ENCODE results near the gene DCLK3.

- PRO-cap: no peak
- RAMPAGE, long total RNA, 2 experiments: no peak in any of the 2 experiments
Observed at GRCh38 chr3:33602608-33603275, 115.3 kb downstream of the CLASP2 start.

DNA sequence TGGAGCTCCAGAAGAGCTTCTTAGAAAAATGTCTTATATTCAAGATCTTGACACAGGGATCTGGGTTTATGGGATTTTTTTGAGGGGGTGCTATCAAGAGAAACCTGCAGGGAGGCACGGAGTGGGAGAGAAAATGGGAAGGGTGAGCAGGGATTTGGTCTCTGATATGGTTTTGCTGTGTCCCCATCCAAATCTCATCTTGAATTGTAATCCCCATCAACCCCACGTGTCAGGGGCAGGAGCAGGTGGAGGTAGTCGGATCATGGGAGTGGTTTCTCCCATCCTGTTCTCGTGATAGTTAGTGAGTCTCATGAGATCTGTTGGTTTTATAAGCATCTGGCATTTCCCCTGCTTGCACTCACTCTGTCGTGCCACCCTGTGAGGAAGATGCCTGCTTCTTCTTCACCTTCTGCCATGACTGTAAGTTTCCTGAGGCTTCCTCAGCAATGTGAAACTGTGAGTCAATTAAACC is 386.0 kb downstream of the PDCD6IP start:
- PRO-cap: no peak
- RAMPAGE, long total RNA, 2 experiments: no peak in any of the 2 experiments

DNA sequence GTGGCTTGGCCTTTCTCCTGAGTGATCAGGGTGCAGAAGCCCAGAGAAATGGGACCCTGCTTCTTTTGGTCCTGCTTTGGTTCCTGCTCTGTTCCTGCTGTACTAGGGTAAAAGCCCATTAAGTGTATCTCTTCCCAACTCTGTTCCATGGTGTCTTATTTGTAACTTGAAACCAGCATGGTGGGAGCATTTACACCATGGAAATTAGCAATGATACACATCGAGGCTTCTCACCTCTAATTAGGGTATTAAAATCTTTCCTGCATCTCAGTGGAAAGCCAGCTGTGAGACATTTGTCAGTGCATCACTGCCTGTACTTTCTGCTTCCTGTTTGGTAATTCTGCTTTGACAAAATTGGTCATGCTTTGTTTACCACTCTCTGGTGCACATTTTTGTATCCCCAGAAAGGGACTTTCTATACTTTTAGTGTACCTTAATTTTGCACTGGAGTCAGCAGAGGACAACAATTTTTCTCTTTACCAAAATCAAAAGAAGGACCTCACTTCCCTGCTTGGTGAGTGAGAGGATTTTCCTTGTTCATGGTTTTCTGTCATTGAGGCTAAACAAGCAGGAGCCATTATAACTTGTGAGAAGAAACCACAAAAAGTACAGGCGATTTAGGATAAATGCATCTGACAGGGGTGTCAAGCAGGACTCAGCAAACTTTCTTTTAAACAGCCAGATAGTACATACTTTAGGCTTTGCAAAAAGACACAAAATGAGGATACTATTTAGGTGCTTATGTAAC is 402.2 kb downstream of the PDCD6IP start:
- PRO-cap: no peak
- RAMPAGE, long total RNA, 2 experiments: no peak in any of the 2 experiments

GRCh38 chr3:35677634-35678120 is 38.4 kb downstream of the ARPP21 start:
- PRO-cap: no peak
- RAMPAGE, long total RNA, 2 experiments: no peak in any of the 2 experiments

GRCh38 chr3:36380798-36381169 is 480 bp downstream of the STAC start:
- PRO-cap: no peak
- RAMPAGE, long total RNA, 2 experiments: no peak in any of the 2 experiments

DNA sequence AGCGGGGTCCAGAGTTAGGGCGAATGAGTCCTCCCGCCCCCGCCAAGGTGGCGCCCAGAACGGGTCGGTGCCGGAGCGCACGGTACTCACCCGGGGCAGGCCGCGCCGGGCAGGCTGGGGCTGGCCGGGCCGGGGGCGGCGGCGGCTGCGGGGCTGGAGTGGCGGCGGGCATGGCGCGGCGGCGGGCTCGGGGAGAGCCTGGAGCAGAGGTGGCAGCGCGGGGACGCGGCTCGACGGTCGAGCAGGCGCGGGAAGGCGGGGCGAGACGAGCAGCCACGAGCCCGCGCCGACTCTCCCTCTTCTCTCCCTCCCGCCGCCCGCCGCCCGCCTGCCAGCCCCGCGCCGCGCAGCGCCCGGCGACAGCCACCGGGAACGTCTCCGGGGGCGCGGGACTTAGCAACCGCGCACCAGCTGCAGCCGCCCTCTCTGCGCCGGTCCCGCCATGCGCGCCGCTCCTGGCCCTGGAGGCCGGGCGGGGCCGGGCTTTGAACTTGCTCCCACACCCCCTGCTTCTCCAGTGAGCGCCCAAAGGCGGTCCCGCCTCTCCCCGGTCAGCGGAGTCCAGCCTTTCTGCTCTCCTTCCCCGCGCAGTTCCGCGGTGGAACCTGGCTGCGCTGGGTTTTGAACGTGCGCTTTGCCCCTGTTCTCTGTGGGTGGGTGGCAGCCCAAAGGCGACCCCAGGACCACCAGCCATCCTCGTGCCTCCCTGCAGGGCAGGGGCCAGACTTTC is at the start of gene DCLK3:
DCLK3 (minus strand) TSS at position 462 of the 730 bp plus-strand sequence.
- PRO-cap: no peak
- RAMPAGE, long total RNA, 2 experiments: no peak in any of the 2 experiments

DNA sequence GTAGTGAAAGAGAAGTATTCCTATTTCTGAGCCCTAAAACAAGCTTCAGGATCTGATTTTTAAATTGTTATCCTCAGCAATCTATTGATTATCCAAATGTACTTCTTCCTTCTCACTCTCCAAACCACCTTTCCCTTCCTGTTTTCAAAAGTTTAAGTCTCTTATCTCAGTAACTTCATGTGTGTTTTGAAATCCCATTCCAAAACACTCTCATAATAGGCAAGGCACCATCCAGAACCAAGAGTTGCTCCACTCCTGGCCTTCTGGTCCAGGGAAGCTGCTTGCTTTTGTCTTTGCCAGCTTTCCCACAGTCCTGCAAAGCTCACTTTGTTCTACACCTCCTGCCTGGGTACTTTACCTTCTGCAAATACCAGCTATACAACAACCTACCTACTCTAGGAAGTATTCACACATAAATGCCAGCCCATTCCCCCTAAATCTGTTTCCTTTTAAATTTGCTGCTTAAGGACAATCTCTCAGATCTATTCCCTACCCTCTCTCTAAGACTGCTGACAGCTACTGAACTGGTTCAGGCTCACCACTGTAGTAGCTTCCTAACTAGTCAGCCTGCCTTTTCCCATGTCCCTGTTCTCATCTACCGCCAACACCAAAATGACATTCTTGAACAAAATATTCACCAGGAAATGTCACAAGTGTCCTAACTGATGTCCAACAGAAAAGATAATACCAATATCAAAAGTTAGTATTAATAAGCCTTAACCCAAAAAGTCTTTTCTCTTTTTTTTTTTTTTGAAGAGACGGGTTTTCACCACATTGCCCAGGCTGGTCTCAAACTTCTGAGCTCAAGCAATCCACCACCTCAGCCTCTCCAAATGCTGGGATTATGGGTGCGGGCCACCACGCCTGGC is 63.7 kb downstream of the MLH1 start:
- PRO-cap: no peak
- RAMPAGE, long total RNA, 2 experiments: no peak in any of the 2 experiments

- PRO-cap: no peak
- RAMPAGE, long total RNA, 2 experiments: start-site peak on the minus strand in 2 of 2 experiments, at chr3:37063550-37063794 at its widest, 28 to 34 reads per replicate
Observed at GRCh38 chr3:37063471-37063991, 70.2 kb downstream of the MLH1 start.

DNA sequence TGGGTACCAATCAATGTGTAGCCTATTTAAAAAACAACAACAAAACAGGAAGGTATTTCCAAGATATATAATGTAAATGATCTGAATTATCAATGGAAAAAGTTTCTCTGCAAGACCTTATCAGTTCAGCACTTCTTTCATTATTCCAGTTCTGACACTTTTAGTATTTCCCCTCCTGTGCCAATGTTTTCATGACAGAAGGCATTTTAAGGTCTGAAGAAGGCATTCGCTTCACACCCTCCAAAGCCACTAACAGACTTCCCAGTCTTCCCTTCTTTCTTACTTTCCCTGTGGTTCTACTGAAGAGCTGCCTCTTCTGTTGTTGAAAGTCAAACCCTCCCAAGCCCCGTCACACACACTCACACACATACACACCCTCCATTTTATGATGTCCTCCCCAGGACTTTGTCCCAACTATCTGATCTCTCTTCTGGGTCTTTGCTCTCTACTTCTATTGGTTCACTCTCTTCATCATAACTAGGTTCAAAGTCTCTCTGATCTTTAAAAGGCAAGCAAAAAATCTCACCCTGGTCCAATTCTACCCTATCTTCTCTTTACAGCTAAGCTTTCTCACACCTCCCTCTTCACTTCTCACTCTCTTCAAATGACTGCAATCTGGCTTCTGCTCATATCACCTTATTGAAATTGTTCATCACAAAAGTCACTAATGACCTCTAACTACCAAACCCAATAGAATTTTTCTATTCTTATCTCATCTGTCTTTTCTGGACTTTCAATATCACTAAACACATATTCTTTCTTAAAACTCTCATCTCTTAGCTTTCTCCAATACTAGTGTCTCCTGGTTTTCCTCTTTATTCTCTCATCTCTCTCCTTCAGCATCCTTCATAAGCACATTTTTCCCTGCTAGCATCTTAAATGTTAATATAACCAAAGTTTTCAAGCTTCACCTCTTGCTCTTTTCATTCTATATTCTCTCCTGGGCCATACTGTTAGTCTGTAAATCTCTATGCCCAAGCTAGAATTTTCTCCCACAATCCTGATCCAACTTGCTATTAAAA is 34.8 kb downstream of the LRRFIP2 start:
- PRO-cap: no peak
- RAMPAGE, long total RNA, 2 experiments: no peak in any of the 2 experiments

DNA sequence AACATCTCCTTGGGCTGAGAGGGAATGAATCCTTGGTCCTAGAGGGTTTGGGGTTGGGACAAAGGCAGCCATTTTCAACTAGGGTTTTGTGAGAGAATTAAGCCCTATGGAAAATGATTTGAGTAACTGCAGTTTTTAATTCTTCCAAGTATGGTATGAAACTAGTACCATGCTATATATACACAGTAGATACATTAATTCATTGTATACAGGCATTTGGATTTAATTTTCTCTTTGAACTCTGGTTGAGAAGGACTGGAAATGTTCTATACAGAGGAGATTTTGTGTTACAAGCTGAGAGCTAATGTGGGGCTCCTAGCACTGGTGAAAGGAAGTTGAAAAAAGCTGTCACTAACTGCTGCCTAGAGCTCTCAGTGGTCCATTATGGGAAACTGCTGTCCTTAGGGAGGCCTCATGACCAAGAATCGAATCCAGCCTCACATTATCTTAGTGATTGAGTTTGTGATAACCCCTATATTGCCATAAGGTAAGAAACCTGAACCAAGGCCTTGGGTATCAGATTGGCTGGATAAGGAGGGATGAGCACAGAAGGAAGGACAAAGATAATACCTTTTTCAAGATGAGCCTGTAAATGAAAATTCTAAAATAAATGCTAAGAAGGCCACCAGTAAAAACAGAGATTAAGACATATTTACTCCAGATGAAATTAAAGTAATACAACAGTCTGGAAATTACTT is 18.5 kb downstream of the GOLGA4 start:
- PRO-cap: no peak
- RAMPAGE, long total RNA, 2 experiments: no peak in any of the 2 experiments

GRCh38 chr3:37323949-37324396 is 80.9 kb downstream of the GOLGA4 start:
- PRO-cap: no peak
- RAMPAGE, long total RNA, 2 experiments: no peak in any of the 2 experiments

DNA sequence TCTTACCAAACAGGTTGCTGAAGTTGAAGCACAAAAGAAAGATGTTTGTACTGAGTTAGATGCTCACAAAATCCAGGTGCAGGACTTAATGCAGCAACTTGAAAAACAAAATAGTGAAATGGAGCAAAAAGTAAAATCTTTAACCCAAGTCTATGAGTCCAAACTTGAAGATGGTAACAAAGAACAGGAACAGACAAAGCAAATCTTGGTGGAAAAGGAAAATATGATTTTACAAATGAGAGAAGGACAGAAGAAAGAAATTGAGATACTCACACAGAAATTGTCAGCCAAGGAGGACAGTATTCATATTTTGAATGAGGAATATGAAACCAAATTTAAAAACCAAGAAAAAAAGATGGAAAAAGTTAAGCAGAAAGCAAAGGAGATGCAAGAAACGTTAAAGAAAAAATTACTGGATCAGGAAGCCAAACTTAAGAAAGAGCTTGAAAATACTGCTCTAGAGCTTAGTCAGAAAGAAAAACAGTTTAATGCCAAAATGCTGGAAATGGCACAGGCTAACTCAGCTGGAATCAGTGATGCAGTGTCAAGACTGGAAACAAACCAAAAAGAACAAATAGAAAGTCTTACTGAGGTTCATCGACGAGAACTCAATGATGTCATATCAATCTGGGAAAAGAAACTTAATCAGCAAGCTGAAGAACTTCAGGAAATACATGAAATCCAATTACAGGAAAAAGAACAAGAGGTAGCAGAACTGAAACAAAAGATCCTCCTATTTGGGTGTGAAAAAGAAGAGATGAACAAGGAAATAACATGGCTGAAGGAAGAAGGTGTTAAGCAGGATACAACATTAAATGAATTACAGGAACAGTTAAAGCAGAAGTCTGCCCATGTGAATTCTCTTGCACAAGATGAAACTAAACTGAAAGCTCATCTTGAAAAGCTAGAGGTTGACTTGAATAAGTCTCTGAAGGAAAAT is 81.6 kb downstream of the GOLGA4 start:
- PRO-cap: no peak
- RAMPAGE, long total RNA, 2 experiments: start-site peak on the plus strand in 1 of 2 experiments, centred at position 649 of the sequence, 99 reads per replicate

DNA sequence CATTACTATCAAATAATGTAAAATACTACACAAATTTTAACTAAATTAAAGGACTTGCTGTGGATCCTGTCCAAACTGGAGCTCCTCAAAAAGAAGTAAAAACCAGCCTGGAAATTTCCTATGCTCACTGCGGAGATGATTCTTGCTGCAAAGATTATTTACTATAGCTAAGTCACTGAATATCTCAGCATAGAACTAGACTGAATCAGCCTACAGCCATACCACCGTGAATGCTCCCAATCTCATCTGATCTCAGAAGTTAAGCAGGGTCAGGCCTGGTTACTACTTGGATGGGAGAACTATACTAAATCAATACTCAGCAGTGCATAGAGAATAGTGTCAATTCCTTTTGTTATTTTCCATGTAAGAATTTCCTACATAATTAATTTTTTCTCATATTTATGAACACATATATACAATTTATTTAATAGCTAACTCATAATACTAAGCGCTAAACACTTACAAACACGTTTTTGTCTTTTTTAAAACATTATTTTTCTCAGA is 98.4 kb downstream of the GOLGA4 start:
- PRO-cap: no peak
- RAMPAGE, long total RNA, 2 experiments: no peak in any of the 2 experiments

- PRO-cap: unidirectional peak, minus-strand start at chr3:37456152; unidirectional peak, minus-strand start at chr3:37456199; bidirectional peak, plus-strand start at chr3:37456554, minus-strand start at chr3:37456355
- RAMPAGE, long total RNA, 2 experiments: no peak in any of the 2 experiments
Observed at GRCh38 chr3:37455948-37456834, 4.2 kb downstream of the ITGA9 start.

GRCh38 chr3:37467270-37467632 is 15.3 kb downstream of the ITGA9 start:
- PRO-cap: no peak
- RAMPAGE, long total RNA, 2 experiments: no peak in any of the 2 experiments

DNA sequence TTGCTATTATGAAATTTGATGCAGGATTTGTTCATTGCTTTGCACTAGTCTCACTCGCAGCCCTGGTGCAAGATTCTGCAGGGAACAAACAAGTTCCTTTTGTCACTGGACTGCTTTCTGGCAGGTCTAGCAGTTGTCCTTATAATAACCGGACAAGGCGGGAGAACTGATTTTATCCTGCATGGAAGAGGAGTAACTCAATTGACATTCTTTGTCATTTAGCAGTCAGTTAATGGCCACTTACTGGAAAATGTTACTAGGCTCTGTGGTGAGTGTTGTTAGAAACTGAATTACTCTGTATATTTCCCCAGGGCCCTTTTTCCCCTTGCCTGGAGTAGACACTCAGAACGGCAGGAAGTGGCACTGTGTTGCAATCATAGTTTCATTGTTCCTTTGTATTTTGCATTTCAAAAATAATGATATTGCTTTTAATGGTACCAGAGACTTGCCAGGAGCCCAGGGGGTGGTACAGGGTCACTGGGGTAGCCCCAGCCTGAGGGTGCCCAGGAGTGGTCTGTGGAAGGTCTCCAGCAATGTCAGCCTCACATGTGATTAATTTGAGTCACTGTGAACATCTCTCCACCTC is 41.1 kb downstream of the ITGA9 start:
- PRO-cap: no peak
- RAMPAGE, long total RNA, 2 experiments: no peak in any of the 2 experiments

DNA sequence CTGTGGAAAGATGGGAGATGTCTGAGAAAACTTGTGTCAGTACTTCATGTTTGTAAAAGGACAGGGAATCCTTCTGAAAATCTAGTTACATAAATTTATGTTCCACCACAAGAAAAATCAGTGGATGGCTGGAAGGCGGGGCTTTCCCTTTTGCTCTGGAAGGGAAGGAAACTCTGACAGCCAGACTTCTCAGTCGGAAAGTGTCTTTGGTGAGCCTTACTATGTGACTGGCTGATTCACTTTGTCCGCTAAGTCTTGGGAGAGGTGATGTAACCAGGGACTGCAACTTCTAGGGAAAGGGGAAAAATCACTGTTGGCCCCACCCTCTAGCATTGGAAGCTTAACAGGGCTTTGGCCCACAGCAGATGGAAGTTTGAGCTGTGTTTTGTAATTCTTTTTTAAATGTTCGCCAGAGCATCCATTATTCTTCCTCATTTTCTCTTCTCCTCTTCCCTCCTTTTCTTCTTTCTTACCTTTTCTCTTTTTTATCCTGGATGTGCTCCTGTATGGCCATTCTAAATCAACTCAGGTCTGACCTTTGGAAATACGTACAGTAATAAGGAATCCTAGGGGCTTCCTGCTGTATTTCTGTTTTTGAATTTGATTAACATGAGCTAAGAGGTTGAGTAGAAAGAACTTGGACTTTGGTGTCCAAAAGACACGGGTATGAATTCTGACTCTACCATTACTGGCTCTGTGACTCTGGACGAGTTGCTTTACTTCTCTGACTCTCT is 128.4 kb downstream of the ITGA9 start:
- PRO-cap: bidirectional peak, plus-strand start at position 332 of the sequence, minus-strand start at position 225 of the sequence
- RAMPAGE, long total RNA, 2 experiments: no peak in any of the 2 experiments

DNA sequence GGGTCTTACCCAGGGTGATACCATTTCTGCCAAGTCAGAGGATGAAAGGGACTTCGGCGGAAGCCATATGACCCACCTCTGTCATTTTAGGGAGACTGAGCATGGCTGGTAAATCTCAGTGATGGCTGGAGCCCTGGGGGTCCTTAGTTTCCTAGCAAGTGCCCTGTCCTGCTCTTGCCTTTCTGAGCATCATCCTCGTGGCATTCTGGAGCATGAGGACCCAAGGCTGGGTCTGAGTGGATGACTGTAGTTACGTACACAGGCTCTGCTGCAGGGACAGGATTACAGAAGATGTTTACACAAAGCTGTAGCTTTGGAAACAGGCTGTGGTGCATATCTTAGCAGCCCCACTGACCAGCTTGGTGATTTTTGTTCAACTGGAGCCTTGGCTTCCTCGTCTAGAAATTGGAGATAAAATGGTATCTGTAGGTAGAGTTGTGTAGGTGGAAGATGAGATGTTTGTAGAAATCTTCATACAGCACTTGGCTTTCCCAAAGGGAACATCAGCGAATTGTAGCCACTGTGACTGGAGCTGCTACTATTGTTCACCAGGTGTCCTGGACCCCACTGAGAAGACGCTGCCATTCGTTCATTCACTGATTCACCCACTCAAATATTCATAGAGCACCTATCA is 136.9 kb downstream of the ITGA9 start:
- PRO-cap: no peak
- RAMPAGE, long total RNA, 2 experiments: no peak in any of the 2 experiments

GRCh38 chr3:37736498-37737446 is 124.9 kb upstream of the CTDSPL start:
- PRO-cap: no peak
- RAMPAGE, long total RNA, 2 experiments: no peak in any of the 2 experiments

- PRO-cap: no peak
- RAMPAGE, long total RNA, 2 experiments: no peak in any of the 2 experiments
Observed at GRCh38 chr3:37753579-37754181, 108.0 kb upstream of the CTDSPL start.

Measured in right atrium auricular region (tissue), 2 donors.